ENCODE measurements around the gene SLC35F1.

GRCh38 chr6:117906741-117907379 lies at the start of gene SLC35F1:
TSS of gene SLC35F1 (plus strand) at chr6:117907264.
- RRBS: 0% methylated on average over 5 of the region's 57 CpGs

- RRBS: no CpG with 5 or more reads among the region's 5 CpGs
These were observed 105.9 kb downstream of the SLC35F1 start for GRCh38 chr6:118012836-118013462.

- RRBS: no CpG with 5 or more reads among the region's 5 CpGs
These were observed 251.8 kb upstream of the PLN start for GRCh38 chr6:118296138-118296914.

- RRBS: no CpG with 5 or more reads among the region's 6 CpGs
These were observed 224.0 kb upstream of the PLN start for GRCh38 chr6:118324034-118324490.

DNA sequence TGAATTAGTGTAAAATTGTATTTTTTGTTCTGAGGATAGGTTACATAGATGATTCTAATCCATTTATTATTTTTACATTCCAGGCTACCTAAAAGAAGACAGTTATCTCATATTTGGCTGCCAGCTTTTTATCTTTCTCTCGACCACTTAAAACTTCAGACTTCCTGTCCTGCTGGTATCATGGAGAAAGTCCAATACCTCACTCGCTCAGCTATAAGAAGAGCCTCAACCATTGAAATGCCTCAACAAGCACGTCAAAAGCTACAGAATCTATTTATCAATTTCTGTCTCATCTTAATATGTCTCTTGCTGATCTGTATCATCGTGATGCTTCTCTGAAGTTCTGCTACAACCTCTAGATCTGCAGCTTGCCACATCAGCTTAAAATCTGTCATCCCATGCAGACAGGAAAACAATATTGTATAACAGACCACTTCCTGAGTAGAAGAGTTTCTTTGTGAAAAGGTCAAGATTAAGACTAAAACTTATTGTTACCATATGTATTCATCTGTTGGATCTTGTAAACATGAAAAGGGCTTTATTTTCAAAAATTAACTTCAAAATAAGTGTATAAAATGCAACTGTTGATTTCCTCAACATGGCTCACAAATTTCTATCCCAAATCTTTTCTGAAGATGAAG lies 10.8 kb downstream of the PLN start:
- RRBS: no CpG with 5 or more reads among the region's 4 CpGs

GRCh38 chr6:118560903-118561250 lies 12.8 kb downstream of the PLN start:
- RRBS: no CpG with 5 or more reads among the region's 1 CpG

GRCh38 chr6:118651881-118652173 lies 436 bp upstream of the CEP85L start:
- RRBS: no CpG with 5 or more reads among the region's 13 CpGs

DNA sequence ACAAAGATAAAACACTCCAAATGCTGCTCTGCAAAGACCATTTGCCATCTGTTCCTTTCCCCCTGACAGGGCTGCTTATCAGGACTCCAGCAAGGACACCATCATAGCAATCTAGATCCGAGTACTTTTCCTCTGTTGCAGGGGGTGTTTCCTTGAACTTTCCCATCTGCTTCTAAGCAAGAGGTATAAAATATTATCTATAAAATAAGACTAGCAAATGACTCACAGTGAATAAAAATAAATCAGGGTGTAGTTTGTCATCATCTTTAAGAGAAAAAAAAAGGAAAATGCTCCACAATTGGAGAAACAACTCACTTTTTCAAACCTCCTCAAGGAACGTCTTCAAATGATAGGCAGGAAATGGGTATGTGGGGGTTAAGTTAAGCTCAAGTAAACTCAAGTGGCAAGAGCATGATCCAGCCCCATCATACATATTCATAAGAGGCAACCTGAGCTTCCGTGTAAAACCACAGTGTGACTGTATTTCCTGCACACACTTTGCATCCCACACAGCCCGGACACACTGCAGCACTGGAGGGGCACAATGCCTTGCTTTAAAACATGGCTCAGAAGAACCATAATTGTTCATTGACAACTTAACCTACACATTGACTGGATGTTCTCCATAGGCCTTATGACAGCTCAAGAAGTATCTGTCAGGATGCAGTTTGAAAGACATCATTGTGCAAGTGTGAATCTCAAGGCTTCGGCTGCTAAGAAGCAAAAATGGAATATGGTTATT lies 58.5 kb upstream of the CEP85L start:
- RRBS: no CpG with 5 or more reads among the region's 5 CpGs

- RRBS: no CpG with 5 or more reads among the region's 5 CpGs
These were observed 85.2 kb upstream of the ASF1A start for GRCh38 chr6:118808449-118809504.

DNA sequence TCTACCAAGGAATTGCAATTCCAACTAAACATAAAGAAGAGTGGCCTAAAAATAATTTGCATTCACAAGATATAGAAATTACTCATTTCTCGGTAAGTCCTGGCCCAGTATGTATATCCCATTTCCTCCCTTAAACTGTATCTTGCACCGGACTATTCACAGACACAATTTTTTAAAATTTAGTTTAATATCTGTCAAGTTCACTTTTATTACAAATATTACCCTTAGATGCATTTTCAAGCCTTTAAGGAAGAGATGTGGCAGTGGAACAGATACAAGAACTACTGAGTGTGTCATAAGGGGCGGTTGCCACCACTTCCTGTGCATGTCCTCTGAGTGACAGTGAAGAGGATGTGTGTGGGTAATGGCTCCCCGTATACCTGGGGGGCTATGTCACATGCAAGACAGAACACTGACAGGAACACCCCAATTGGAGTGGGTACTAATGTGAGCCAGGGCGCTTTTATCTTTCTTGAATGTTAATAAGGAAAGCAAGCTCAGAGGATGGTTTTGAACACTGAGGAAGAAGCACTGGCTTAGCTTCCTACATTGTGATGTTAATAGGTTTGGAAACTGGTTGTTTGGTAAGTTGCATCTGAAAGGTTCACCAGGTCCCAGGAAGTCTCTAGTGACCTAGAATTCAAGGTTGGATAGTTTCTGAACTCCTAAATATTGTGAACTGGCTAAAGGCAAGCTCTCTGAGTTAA lies 83.5 kb upstream of the ASF1A start:
- RRBS: no CpG with 5 or more reads among the region's 5 CpGs

- RRBS: no CpG with 5 or more reads among the region's 12 CpGs
These were observed 78.5 kb upstream of the ASF1A start for GRCh38 chr6:118815127-118816198.

DNA sequence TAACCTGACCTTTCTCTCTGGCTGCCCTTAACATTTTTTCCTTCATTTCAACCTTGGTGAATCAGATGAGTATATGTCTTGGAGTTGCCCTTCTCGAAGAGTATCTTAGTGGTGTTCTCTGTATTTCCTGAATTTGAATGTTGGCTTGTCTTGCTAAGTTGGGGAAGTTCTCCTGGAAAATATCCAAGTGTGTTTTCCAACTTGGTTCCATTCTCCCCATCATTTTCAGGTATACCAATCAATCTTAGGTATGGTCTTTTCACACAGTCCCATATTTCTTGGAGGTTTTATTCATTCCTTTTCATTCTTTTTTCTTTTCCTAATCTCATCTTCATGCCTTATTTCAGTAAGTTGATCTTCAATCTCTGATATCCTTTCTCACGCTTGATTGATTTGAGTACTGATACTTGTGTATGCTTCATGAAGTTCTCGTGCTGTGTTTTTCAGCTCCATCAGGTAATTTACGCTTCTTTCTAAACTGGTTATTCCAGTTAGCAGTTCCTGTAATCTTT lies 72.4 kb upstream of the ASF1A start:
- RRBS: no CpG with 5 or more reads among the region's 4 CpGs

GRCh38 chr6:118890851-118891956 lies 2.7 kb upstream of the ASF1A start:
- RRBS: no CpG with 5 or more reads among the region's 8 CpGs

DNA sequence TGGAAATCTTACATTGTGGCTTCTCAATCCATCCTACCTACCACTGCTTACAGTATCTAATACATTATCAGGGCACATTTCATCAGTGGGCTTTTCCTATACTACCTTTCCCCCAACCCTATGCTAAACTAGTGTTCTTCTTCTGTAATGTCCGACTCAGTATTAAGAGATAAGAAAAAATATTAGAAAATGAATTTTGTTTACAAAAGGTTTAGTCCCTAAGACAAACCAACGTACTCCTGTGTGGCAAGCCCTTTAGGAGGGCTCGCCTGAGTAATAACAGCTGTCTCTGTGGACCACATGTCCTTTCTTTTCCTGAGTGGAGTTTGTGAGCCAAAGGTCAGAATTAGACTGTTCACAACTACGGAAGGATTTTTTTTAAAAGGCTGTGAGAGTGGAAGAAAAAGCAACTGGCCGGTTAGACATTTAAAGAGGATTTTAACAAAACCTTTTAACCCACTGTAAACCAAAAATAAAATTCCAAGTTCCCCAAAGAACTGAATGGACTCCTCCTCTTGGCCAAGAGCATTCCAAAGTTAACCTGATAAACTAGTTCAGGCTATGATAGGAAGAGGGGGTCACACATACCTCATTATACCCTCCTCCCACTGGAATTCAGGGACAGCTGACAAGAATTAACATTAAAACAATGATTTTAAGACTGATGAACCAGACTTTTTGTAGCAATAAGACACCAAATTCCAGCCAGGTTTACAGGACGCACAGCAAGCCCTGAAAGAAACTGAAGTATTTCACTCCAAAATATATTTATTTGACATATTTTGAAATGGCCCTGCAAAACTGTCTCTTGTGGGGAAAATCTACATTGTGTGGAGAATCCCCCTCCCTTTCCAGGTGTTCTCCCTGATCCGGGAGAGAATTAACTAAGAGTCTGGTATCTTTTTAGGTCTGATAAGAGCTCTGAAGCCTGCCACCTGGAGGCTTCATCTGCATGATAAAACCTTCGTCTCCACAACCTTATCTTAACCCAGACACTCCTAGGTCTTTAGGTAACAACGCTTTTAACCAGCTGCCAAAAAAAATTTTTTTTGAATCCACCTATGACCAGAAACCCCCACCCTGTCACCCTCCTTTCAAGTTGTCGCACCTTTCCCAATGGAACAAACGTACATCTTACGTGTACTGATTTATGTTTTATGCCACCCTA lies 43.4 kb downstream of the FAM184A start:
- RRBS: no CpG with 5 or more reads among the region's 12 CpGs

DNA sequence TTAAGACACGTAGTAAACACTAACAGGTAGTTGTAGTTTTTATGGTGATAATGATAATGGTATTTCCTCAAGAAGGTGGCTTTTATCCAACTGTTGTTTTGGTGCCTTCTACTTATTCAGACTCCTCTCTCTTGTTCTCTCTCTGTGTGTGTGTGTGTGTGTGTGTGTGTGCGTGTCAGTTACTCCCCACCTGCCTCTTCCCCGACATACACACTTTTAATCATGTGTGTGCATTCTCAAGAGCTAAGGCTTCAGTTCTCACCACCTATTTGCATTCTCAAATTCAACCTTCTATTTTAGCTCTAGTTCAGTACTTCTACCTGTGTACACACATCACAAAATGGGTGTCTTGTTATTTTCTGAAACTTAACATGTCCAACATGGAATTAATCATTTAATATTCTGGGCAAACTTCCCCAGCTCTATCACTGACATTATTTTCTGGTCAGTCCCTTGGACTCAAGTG lies 99.0 kb downstream of the MAN1A1 start:
- RRBS: no CpG with 5 or more reads among the region's 3 CpGs

- RRBS: no CpG with 5 or more reads among the region's 1 CpG
These were observed 117.9 kb upstream of the MAN1A1 start for GRCh38 chr6:119467506-119467777.

GRCh38 chr6:121615713-121616027 lies 180.2 kb downstream of the GJA1 start:
- RRBS: no CpG with 5 or more reads among the region's 3 CpGs

GRCh38 chr6:122780136-122780572 lies 638 bp downstream of the FABP7 start:
- RRBS: no CpG with 5 or more reads among the region's 5 CpGs

GRCh38 chr6:124244340-124244786 lies 440.7 kb downstream of the NKAIN2 start:
- RRBS: no CpG with 5 or more reads among the region's 5 CpGs